SJCRH30 (cell line): ENCODE results near the genes TXLNG, MAP7D2 and SMPX.

DNA sequence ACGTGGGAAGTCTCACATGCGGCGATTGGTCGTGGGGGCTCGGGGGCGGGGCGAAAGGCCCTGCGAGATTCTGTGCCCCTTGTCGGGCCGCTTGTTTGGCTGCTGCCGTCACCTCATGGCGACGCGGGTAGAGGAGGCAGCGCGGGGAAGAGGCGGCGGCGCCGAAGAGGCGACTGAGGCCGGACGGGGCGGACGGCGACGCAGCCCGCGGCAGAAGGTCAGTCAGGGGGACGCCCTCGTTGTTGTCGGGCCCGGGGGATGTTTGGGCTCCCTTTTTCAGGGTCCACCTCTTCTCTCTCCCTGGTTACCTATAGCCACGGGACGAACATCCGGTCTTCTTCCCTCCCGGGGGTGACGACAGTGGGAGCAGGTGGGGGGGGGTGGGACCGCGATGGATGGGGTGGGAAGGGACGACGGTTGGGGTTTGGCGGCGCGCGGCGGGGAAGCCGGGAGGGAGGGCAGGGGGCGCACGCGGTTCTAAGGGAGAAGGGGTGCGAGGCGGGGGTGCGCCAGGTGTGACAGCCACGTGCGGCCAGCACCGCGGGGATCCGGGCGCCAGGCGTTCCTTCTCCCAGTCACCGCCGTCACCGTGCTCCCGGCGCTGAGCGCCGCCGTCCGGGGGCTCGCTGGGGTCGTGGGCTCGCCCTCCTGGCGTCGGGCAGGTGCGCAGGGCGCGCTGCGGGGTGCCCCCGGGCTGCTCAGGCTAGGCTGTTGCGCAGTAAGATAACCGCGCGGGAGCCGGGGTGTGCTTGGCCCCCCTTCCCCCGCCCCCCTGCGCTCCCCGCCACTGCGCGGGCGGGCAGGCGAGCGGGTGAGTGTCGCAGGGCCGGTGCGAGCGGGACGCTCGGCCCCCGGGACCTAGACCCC lies at the start of gene TXLNG:
Gene TXLNG, plus strand, starts transcription at position 94 of the 867 bp plus-strand sequence.
- RAMPAGE, long total RNA: no peak

GRCh38 chrX:17024412-17025258 lies 78.2 kb downstream of the REPS2 start:
- RAMPAGE, long total RNA: no peak

DNA sequence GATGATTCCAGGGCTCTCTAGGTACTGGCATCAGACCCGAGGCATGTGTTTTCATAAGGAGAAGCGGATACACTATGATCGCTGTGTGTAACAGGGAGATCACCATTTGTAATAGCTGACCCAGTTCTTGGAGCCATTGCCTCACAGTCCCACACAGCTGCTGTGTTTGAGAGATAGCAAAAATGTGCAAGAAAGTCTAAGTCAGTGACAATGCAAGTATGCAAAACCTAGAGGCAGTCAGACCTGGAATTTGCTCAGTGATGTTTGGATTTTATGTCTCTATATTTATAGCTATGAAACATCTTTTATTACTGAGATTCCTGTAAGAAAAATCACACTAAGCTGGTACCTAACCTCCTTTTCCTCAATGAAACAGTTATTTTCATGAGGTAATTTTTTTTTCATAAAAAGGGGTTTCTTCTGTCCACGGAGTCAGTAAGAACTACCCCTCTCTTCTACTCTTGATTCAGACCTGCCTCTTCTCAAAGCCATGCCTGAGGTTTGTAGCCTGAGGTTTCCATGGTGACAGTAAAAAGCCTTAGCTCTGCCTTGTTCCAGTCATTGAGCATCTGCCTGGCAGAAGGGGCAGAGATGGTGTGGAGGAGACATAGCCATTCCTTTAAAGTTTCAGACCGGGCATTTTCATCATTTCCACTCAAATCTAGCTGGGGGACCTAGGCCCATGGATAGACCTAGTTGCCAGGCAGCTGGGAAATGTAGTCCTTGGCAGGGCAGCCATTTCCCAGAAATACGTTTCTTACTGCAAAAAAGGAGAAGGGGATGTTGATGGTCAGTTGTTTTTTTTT lies 135.4 kb downstream of the REPS2 start:
- RAMPAGE, long total RNA: no peak

- RAMPAGE, long total RNA: no peak
Observed at GRCh38 chrX:17347653-17348349, 27.2 kb upstream of the NHS start.

GRCh38 chrX:17348350-17348566 lies 26.7 kb upstream of the NHS start:
- RAMPAGE, long total RNA: no peak

DNA sequence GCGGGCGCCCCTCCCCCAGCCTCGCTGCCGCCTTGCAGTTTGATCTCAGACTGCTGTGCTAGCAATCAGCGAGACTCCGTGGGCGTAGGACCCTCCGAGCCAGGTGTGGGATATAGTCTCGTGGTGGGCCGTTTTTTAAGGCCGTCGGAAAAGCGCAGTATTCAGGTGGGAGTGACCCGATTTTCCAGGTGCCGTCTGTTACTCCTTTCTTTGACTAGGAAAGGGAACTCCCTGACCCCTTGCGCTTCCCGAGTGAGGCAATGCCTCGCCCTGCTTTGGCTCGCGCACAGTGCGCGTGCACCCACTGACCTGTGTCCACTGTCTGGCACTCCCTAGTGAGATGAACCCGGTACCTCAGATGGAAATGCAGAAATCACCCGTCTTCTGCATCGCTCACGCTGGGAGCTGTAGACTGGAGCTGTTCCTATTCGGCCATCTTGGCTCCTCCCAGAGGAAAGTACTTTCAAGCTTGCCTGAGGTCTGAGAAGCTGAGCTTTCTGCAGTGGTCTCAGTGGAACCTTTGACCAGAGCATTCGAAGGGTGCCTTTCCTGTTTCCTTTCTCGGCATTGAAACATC lies 49.7 kb downstream of the SCML1 start:
- RAMPAGE, long total RNA: no peak

DNA sequence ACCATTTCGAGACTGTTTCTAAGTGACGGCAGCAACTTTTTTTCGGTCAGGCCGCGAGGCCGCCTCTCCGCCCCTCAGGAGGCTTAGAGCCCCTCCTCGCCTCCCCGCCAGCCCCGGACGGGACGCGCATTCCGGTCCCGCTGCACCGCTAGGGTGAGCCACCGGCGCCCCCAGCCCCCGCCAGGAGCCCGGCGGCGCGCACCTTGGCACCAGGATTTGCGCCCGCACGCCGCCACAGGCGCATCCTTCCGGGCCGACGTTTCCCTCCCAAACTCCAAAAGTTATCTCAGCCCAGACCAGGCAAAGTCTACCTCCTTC lies 648 bp downstream of the SCML2 start:
- RAMPAGE, long total RNA: no peak

DNA sequence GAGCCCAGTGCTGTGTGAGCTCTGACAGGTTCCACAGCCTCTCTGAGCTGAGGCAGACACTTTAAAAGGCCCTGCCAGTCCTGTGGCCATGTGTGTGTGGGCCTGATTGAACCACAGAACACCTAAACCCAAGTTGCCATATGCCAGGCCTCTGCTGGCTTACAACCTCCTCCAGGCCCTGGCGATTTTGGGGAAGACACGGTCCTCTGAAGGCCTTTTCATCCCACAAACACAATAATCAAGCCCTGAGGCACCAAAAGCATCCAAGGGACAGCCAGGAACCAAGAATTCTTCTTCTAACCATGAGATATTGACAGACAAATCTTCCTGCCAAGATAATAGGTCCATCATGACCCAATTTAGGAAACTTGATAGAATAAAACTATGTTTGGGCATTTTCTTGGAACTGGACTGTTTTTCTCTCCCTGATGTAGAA lies 49.0 kb downstream of the PHKA2 start:
- RAMPAGE, long total RNA: no peak

GRCh38 chrX:19343018-19343514 lies 661 bp upstream of the PDHA1 start:
- RAMPAGE, long total RNA: no peak

GRCh38 chrX:19670042-19671431 lies 155.2 kb upstream of the MAP3K15 start:
- RAMPAGE, long total RNA: no peak

DNA sequence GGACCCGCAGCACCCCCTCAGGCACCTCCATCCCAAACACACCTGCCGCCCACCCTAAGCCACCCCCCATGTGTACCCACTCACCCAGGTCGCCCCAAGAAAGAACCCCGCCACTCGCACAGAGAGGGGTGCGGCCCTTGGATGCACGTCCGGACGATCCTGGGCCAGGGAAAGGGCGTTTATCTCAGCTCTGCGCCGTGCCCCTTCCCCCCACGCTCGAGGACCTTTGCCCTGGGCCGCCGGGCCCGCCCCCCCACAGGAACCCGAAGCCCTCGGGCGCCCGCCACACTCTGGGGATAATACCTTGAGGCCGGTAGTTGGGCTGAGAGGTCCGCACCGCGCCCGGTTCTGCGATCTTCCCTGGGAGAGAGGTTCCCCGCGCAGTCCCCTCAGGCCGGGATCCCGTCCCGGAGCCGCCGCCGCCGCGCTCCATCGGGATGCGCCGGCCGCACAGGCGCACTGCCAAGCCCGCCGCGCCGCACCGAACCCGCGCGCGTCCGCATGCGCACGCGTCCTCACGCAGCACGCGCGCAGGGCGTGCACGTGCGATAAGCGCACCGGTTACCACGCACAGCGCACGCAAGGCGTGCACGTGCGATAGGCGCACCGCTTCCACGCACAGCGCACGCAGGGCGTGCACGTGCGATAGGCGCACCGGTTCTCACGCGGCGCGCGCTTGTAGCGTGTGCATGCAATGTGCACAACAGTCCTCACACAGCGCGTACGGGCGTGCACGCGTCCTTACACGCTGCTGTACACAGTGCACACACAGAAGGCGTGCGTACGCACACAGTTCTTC lies at the start of gene MAP7D2:
Gene MAP7D2, minus strand, starts transcription at position 461 of the 799 bp plus-strand sequence.
- RAMPAGE, long total RNA: no peak

- RAMPAGE, long total RNA: no peak
Observed at GRCh38 chrX:20234605-20235367, 31.9 kb downstream of the RPS6KA3 start.

DNA sequence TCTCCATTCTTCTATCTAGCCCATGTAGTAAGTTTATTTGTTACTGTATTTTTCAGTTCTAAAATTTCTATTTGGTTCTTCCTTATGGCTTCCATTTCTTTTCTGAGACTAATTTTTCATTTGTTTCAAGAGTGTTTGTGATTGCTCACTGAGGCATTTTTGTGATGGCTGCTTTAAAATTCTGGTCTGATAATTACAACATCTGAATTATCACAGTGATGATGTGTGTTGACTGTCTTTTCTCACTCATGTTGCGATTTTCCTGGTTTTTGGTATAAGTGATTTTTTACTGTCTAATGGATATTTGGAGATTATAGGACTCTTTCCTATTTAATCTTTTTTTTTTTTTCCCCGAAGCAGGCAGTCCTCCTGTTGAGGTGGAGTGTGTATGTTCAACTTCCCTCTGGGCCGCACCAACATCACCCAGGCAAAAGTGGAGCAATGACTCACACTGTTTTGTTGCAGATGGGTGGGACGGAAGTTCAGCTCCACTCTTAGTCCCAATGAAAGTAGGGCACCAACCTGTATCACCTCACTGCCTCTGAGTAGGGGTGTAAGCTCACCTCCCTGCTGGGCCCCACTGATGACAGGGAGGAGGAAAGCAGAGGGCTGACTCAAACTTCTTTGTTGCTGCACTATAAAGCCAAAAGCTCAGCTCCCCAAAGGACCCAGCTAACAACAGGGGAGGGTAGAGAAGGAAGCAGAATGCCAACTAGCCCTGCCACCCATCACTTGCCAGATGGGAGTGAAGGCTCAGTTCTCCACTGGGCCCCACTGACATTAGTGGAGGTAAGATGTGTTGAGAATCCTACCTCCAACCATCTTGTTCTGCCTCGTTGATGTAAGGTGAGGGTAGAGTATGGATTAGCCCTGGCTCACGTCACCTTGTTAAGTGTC lies 14.4 kb downstream of the RPS6KA3 start:
- RAMPAGE, long total RNA: no peak

DNA sequence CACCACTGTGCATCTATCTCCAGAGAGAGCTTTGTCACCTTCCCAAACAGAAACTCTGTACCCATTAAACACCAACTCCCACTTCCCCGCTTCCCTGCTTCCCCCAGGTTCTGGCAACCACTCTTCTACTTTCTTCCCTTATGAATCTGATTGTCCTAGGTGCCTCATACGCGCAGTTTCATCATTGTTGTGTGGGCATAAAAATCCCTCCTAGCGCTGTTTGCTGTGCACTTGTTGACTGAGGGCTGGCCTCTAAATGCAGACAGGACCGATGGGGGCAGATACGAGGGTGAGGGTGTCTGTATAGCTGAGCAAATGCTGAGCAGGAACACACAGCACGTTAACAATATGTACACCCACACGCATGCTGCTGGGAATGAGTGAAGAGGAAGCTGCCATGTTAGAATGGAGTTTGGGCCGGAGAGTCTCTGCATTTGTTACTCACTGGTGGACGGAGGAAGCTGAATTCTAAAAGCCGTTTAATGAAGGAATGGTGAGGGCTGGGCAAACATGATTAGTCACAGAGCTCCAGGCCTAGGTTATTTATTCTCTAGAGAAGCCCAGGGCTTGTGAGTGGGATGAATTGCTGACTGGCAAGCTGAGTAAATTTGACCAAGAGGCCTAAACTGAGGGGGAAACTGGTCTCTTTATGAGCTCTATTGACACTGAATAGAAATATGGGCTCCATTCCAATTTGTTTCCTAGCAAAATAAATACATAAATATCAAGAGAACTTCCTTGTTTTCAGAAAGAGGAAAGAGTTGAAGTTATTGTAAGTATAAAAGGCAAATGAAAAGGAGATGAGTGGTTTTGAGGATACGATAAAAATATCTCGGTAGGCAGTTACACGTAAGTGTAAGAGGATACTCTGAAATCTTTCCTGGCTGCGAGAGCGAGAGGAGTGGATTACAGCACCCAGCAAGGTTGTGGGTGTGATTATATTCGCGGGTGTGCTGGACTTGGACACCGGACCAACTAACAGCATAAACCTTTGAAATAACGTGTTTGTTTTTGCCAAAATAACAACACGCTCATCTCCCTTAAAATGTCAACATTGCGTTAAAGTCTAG lies 95.9 kb upstream of the RPS6KA3 start:
- RAMPAGE, long total RNA: no peak

DNA sequence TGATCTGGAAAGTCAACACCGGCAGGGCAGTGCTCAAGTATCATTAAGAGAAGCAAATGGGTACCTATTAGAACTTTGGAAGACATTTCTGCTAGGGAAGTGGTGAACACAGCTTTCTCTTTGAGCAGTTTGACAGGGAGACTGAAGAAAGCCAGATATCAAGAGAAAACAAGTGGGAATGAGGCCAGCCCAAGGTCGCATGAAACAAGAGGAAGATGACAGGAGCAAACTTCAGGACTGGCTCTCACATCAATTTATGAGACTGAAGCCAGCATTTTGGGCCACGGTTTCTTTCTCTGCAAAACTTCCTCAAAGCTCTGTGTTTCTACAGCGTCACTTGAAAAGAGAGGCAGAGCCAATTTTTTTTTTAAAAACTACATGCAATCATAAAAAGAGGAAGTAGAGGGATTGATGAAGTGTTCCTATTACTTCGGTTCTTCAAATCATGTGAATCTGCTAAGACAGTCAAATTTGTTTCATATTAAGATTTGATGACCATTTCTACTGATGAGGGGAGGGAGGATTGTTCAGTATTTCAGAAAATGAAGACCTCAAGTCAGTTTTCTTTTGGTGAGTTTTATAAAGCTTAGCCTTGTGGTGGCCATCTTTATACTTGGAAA lies 108.4 kb upstream of the RPS6KA3 start:
- RAMPAGE, long total RNA: no peak

DNA sequence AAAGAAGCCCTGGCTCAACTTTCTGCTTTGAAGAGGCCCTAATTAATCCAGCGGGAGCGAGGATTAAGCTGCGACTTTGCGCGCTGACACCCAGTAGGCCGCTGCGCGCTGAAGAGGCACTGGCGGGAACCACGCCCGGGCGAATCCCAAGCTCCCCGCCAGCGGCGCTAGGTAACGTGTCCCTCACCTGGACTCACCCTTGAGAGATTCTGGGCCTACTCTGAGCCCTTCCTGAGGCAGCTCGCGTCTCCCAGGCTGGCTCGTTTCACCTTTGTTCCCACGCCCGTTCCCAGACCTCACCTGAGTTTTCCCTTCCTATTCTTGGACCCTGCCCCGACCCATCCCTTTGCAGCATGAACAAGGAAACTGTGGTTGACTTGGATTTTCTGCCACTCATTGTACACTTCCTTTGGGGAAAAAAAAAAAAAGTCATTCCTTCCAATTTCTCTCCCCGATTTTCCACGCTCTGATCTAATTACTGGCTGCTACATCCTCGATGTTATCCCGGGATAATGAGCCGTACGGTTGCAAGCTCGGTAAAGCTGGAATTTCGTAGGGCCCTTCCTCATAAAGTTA lies 730 bp upstream of the KLHL34 start:
- RAMPAGE, long total RNA: no peak

GRCh38 chrX:21757718-21758366 lies at the start of gene SMPX:
Gene SMPX (minus strand): TSS chrX:21758116.
- RAMPAGE, long total RNA: no peak

DNA sequence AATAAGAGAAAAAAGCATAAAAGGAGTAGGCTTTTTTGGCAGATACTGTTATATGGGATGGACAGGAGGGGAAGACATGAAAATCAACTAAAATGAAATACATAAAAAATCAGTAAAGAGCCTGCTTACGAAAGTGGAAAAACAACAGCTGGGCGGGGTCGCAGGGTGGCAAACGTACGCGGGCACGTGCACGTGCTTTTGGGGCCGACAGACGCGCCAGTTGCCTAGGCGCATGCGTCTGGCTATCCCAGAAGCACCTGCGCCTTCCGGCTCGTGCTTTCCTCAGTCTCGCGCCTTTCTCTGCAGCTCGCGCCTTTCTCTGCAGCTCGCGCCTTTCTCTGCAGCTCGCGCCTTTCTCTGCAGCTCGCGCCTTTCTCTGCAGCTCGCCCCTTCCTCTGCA lies 204 bp downstream of the YY2 start:
- RAMPAGE, long total RNA: no peak

DNA sequence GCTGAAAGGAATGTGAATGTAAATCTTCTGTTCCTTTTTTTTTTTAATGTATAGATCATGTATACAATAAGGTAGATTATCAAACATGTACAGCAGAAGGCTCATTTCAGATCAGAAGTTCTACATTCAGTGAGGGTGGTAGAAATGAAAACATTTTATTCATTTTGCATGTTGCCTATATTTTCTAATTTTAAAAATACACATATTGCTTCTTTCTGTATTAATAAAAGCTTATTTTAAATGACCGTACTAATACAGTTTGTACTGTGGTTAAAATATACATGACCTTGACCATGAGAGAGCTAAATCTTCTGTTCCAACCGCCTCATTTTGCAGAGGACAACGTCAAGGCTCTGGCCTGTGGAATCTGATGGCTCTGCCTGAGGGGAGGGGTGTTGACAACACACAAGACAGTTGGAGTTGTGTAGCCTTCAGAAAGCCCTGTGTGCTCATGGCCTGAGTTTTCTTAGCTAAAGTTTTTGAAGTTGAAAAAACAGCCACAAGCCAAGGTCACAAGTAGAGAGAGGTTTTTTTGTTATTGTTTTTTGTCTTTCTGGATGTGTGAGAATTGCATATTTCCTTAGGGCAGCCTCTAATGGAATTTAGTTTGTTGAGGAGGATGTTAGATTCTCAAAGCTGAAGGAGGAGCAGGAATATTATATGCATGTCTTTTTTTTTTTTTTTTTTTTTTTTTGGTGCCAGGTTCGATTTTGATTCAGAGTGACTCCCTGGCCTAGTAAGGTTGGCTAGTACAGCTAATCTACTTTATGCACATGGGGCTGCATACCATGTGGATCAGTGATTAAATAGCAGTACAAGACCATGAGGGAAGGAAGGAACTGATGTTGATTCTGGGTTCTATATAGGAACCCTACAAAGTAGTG lies 20.1 kb downstream of the SMS start:
- RAMPAGE, long total RNA: no peak

DNA sequence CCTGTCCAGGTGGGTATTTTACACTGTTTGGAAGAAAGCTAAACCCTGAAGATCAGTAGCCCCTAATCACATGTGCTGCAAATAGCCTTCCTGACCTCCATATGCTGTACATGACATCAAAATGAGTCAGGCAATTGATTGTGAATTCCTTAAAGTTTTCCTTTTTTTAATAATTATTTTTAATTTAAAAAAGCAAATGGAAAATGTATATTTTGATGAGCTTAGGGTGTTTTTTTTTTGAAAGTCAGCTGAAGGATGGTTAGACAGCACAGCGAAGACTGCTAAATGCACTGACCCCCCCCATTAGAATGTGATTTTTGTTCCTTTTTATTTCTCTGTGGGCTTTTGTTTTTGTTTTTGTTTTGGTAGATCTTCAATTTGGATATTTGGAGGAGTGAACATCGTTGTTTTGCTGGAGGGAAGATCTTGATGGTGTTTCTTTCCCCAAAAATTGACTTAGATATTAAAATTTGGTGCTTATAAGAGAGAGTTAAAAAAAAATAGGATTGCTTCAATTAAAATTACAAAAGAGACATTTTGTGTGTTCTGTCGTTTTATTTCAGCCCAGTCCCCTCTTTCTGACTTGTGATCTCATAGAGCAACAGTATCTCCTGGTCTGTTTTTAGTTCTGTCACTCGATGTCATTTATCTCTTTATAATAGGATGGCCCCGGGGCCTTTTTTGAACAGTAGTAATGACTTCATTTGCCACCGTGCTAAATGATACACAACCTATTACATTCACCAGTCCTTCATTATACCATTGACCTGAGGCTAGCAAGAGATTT lies 37.6 kb upstream of the PHEX start:
- RAMPAGE, long total RNA: no peak